Ureter (tissue), 1 donor: ENCODE data around the genes LANCL2, VOPP1 and PHKG1.

DNA sequence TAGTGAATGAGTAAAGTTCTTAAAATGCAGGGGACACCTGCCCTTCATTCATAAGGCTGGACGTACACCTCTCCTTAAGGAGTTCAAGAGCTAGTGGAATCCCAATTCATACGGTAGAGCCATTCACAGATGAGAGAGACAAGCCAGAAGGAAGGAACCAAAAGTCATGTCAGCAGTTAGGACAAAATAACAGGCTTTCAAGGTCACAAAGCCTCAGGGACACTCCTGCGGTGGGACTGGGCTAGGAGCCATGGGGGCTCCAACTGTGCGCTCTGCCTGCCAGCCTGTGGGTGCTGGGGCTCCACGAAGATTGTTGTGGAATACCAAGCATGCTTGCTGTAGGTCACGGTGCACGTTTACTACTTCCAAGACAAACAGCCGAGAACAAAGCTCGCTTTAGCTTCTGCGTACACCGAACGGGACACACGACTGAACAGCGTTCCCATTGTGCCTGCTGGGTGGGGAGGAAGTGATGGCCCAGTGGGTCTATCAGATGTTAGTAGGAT lies 158.7 kb downstream of the EGFR start:
- PRO-cap, result no peak

GRCh38 chr7:55254608-55255368 lies 110.3 kb upstream of the LANCL2 start:
- PRO-cap, result bidirectional peak, plus-strand start at chr7:55255080, minus-strand start at chr7:55254879

- PRO-cap, result bidirectional peak, plus-strand start at chr7:55365704, minus-strand start at chr7:55365696; bidirectional peak, plus-strand start at chr7:55366043, minus-strand start at chr7:55365921
Measured at GRCh38 chr7:55365093-55366156, at the start of gene LANCL2. Gene LANCL2 (plus strand): TSS chr7:55365337.

- PRO-cap, result no peak
Measured at GRCh38 chr7:55476552-55477390, 95.5 kb downstream of the VOPP1 start.

DNA sequence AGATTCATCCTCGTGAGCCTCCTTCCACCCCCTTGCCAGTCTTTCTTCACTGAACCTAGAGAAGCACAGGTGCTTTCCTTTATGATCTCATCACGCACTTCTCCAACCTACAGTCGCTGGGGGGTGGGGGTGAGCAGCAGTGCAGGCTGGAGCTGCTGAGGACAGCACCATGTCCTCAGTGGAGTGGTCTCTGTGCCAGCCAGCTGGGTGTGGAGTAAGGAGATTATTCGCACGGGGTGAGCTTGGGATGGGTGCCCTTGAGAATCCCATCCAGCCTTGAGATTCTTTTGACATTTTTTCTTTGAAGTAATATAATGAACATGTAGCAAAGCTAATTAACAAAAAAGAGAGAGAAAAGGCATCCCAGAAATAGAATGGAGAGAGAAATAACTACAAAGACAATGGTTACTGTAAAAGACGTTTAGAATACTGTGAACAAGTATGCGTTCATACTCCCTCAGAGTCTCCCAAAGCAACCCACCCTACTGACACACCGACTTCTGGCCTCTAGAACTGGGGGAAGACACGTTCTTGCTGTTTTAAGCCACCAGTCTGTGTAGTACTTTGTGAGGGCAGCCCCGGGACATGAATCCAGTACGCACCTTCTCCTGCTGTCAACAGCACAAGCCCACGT lies 87.9 kb downstream of the VOPP1 start:
- PRO-cap, result no peak

DNA sequence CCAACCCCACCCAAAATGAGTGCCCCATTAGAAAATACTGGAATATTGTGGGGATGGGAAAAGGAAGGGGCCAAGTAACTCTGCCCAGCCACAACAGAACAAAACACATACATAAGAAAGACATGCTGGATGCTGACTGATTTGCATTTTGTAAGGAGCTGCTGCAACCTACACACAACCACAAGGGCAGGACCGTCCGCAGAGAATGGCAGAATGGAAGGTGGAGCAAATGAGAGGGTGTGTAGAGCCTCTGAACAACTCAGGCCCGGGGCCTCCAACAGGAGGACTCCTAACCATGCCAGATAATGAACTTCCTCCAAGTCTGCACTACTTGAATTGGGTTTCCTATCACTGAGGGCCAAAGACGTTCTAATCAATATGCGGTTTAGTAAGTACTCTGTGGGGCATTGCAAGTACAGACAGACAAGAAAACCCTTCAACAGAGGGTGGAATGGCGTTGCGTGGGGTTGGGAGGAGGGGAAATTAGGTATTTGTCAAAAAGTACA lies 14.7 kb downstream of the VOPP1 start:
- PRO-cap, result no peak

DNA sequence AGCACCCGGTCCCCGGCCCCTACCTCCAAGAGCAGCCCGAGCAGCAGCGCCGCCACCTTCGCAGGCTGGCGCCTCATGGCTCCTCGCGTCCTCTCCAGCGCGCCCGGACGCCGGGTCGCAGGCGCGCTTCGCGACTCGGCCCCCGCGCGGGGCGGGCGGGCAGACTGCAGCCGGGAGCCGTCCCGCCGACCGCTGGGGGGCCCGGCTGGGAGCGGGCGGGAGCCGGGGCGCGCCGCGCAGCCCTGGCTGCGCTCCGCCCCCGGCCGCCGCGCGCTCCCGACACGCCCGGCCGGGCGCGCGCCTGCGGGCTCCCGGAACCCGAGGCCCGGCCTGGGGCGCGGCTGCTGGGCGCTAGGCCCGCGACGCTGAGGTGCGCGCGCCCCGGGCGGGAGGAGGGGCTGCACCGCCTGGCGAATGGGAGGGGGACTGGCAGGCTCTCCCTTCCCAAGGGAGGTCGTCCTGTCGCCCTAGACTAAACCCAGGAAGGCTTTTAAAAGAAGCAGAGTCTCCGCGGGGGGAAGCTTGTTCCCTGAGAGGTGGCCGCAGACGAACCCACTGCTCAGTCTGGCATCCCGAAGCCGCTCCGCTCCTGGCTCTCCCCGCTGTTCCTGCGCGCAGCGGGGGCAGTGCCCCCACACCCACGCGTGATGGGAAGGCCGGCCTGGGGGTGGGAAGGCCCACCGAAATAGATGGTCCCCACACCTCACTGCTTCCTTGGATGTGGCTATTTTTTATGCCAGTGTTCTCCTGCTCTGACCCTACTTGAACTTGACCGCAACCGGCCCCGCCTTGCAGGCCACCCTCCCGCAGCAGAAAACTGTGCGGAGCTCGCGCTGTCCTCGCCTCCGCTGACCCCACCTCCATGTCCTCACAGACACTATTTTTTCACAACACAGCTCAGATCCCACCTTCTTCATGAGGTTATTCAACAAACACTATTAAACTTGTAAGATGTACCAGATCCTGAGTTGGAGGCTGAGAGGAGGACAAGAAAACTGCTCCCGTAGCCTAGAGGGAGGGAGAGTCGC lies at the start of gene VOPP1:
Gene VOPP1, minus strand, starts transcription at position 255 of the 1,028 bp plus-strand sequence.
- PRO-cap, result bidirectional peak, plus-strand start at position 314 of the sequence, minus-strand start at position 283 of the sequence

- PRO-cap, result no peak
Measured at GRCh38 chr7:55694417-55695136, 122.3 kb upstream of the VOPP1 start.

DNA sequence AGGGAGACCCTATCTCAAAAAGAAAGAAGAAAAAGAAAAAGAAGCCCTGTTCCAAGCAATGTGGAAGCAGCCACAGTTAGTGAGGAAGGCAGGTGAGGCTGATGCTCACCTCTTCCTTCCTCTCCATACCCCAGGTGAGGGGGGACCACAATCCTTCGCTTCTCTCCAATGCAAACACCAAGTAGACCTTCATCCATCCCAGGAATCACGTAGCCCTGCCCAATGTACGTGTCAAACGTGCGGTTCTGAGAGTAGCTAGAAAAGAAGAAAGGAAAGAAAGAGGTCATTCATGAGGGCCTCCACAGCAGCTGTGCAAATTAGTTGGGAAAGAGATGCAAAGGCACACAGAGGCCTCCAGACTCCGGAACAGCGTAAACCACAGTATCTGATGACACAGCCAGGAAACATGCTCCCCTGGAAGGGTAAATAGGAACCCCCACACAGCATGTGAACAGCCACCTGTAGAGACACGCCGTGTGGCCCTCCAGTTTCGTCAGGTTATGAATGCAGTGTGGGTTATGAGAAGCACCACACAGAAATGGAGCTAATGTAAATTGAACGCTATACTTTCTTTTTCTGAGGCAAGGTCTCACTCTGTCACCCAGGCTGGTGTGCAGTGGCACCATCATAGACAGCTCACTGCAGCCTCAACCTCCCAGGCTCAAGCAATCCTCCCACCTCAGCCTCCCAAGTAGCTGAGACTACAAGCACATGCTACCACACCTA lies 126.8 kb upstream of the VOPP1 start:
- PRO-cap, result no peak

GRCh38 chr7:55707902-55708491 lies 135.7 kb upstream of the VOPP1 start:
- PRO-cap, result no peak

GRCh38 chr7:56017075-56017539 lies 34.1 kb downstream of the PSPH start:
- PRO-cap, result no peak

DNA sequence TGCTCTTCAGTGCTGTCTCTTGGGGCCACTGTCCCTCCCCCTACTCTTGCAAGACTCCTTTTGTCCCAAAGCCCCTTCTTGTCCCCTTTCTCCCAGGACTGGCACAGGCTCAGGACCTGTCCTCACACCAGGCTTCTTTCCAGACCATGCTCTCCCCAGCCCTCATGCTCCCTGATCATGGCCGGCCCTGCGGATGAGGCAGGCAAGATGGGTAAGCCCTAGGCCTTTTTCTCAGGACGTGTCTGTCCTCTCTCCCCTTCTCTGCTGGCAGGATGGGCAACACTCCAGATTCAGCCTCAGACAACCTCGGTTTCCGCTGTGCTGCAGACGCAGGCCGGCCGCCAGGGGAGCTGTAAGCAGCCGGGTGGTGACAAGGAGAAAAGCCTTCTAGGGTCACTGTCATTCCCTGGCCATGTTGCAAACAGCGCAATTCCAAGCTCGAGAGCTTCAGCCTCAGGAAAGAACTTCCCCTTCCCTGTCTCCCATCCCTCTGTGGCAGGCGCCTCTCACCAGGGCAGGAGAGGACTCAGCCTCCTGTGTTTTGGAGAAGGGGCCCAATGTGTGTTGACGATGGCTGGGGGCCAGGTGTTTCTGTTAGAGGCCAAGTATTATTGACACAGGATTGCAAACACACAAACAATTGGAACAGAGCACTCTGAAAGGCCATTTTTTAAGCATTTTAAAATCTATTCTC lies 13.3 kb downstream of the PHKG1 start:
- PRO-cap, result no peak

GRCh38 chr7:56089909-56090394 lies 2.8 kb downstream of the PHKG1 start:
- PRO-cap, result no peak

DNA sequence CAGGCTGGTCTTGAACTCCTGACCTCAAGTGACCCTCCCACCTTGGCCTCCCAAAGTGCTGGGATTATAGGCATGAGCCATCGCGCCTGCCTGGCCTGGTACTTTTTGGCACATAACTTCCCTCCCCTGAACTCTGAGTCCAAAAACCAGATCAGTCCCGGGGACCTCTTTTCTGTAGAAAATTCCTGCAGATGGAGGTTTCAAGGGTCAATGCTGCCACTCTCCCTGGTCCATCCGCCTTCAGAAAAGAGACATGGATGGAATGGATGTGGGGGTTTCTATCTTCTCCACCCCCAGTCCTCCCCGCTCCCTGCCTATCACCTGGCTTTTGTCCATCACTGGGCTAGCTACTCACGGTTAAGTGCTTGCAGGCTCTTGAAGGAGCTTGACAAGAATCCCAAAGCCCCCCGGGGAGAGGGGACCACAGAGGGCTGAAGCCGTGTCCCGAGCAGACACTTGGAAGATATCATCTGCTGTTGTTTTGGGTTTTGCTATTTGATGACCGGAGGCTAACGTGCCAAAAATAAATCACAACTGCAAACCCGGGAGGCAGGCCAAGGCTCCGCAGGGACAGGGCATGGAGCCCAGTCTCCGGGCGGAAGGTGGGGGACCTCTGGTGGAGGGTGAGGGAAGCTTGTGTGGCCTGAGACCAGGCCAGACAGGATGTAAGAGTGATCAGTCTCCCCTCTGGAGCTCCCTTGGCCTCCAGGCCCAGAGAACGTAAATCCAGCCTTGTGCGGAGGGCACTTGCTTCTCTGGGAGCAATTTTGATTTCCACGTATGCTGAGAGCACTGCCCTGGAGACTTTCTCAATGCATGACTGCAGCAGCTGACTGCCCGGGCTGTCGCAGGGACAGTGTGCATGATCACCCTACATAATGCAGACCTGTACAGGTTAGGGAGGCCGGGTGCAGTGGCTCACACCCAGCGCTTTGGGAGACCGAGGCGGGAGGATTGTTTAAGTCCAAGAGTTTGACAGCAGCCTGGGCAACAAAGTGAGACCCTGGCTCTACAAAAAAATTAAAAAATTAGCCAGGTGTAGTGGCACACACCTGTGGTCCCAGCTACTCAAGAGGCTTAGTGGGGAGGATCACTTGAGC lies at the start of gene PHKG1:
Gene PHKG1, minus strand, starts transcription at position 472 of the 1,100 bp plus-strand sequence.
- PRO-cap, result no peak

GRCh38 chr7:56174561-56174919 lies 58.3 kb upstream of the NUPR2 start:
- PRO-cap, result no peak

GRCh38 chr7:57348742-57349362 lies 101.1 kb upstream of the ZNF716 start:
- PRO-cap, result no peak

DNA sequence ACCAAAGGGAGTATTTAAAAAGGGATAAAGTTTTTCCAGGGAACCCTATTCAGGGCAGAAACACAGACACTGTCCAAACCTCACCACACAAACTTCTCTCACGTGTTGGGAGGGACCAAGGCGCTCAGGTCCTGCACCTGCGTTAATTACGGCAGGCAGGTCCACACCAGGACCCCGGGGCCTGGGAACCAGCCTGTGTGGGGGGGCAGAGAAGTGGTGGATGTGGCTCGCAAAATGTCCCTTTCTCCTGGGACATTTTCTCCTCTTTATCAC lies 73.5 kb upstream of the ZNF722 start:
- PRO-cap, result no peak

DNA sequence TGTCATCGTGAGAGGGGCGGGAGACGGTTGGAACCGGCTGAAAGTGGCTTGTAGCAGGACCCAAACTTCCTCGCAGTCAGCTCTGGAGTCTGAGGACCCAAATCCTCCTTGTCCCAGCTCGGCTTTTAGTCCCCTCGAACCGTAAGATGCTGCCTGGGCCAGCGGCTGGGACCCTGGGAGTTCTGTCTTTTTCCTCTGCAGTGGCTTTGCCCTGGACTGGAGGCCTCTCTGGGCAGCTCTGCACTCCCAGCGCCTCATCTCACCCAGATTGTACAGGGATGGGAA lies 308 bp downstream of the ZNF722 start:
- PRO-cap, result no peak

DNA sequence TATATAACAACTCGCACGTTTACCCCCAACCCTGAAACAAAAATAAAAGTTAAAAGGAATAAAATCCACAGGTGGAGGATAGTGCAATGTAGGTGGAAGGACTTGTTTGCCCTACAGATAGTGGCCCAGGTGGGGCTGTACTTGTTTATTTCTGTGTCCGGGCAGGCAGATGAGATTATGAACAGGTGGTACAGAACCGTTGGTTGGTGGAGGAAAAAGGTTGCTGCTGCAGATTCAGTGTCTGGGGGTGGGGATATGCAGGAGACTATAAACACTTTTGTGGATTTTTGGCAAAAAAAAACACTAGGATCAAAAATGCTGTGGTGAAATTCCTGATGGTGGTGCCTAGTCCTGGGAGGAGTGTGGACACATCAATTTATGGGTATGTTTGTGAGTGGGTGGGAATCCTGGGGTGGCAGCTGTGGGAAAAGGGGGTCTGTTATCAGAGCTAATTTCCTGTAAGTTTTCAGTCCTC lies 4.9 kb downstream of the ZNF680 start:
- PRO-cap, result no peak

- PRO-cap, result no peak
Measured at GRCh38 chr7:64569046-64569936, 6.4 kb upstream of the ZNF680 start.